ENCODE data around the genes NUDCD3, ZMIZ2 and RAMP3.

DNA sequence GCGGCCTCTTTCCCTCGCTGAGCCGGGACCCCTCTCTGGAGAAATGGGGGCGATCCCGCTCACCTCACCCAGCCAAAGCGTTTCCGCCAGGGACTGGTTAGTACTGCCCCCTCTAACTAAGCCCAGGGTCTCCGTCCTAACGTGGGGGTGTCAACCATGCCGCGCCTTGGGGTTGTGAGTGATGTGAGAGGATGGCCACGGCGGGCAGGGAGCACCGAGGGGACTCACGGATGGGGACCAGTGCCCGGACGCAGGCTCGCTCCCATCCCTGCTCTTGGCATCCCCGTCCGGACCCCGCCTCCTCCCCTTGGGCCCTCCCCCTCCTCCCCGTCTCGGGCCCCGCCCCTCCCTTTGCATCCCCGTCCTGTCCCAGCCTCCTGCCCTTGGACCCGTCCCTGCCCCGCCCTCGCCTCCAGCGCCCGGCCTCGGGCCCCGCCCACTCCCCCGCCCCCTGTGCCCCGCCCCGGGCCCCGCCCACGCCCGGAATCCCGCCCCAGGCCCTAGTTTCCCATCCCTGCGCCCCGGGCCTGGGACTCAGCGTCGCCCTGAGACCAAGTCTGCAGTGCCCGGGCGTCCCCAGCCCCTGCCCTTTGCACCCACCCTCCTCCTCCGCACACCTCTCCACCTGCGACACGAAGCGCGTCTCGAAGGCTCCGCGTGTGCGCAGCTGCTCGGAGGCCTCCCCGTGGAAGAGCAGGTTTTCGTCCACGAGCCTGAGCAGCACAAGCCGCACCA, 4.9 kb upstream of the MYL7 start:
- RRBS: 40% methylated on average over 22 of the region's 59 CpGs

- RRBS: no CpG with 5 or more reads among the region's 8 CpGs
These were observed 12.6 kb downstream of the YKT6 start for GRCh38 chr7:44213153-44214074.

- RRBS: no CpG with 5 or more reads among the region's 16 CpGs
These were observed 17.4 kb downstream of the YKT6 start for GRCh38 chr7:44218107-44218714.

GRCh38 chr7:44322611-44323184, 2.7 kb downstream of the CAMK2B start:
- RRBS: no CpG with 5 or more reads among the region's 11 CpGs

DNA sequence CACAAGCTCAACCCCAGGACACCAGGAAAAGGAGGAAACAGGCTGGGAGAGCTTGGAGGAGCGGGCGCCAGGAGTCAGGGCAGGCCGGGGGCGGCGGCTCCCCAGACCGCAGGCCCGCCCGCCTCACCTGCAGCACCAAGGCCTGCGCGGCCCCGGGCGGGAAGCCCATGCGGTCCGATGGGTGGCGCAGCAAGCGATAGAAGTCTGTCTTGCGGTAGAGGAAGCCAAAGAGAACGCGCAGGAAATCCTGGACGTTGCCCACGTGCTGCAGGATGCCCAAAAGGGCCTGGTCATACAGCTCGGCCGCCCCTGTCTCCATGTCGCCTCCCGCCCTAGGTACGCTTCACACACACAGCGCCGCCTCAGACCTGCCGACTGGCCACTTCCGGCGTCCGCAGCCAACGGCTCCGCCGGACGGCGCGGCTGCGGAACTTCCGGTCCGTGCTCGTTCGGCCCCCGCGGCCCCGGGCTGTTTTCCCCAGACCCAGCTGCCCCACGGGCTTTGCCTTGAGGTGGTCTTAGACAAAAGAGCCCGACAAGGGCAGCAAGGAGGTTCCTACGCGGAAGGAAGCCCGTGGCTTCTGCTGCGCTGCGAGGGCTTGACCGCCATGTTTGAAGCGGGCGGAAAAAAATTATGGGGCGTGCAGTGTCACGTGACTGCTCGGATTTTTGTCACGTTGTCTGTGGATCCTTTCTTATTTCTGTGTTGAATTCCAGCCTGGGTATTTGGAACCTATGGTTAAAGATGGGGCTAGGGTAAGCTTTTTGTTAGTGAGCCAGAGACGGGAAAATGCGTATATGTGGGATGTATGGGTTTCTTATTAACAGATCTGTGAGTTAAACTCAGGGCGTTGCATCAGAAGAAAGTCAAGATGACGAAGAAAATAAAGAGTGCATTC, at the start of gene NUDCD3:
TSS of gene NUDCD3 (minus strand) at position 377 of the 899 bp plus-strand sequence.
- RRBS: 1% methylated on average over 9 of the region's 64 CpGs

GRCh38 chr7:44534080-44534651, 7.0 kb downstream of the NPC1L1 start:
- RRBS: no CpG with 5 or more reads among the region's 11 CpGs

DNA sequence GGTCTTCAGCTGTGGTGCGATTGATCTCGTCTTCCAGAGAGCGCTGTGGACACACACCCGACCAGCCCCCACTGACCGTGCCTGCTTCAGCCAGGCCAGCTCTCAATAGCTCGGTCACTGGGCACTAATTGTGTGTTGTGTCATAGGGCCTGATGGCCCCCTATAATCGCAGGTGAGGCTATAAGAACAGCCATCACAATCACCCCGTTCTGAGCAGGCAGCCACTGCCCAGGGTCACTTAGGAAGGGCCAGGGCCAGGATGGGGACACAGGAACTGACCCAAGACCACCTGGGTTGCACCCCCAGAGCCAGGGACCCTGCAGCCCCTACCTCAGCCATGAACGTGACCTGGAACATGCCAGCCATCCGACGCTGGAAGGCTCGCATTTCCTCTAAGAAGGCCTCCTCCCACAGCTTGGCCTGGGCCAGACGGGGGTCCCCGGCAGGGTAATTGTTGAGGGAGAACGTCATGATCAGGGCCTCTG, 5.2 kb downstream of the NPC1L1 start:
- RRBS: no CpG with 5 or more reads among the region's 15 CpGs

- RRBS: no CpG with 5 or more reads among the region's 6 CpGs
These were observed 926 bp downstream of the DDX56 start for GRCh38 chr7:44572758-44573206.

DNA sequence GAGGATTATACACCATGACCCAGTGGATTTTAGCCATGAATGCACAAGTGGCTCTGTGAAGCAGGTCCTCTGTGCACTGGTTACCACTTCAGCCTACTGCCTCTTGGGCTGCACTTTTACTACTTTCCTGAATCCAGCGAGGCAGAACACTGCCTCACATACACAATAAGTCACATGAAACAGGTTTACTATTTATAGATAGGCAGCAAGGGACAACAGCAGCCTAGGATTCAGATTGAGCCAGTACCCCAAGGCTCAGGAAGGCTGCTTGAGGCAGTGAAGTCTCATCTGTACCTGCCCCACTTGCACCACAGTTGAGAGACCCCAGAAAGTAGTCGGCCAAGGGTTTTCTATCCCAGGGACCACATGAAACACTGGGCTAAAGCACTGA, 10.4 kb upstream of the OGDH start:
- RRBS: no CpG with 5 or more reads among the region's 2 CpGs

- RRBS: no CpG with 5 or more reads among the region's 3 CpGs
These were observed 27.8 kb downstream of the OGDH start for GRCh38 chr7:44634258-44634581.

DNA sequence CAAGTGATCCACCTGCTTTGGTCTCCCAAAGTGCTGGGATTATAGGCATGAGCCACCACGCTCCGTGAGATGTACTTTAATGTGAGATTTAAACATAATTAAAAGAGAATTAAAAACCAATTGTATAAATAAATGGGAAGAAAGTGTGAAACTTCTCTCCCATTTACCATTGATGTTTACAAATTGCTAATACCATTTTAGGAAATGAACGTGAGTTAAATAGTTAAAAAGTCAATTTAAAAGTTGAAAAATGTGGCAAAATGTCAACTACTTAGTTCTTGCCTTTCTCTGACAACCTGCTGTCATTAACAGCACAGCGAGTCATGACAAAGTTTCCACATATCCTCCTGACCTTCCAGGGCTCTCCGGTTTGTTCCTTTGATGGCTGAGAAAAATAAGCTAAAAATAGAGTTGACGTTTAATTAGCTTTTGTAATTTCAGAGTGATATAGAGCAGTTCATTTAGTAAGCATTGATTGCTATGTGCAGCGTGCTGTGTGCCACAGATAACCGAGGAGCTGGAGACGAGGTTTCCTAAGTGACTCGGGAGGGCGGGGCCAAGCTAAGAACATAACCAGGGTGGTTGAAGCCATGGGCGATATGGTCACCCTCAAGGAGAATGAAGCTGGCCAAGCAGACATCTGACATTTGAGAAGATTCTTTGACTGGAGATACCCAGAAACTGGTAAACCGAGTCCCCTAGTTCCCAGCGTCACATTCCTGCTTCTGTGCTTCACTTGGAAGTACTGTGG, 47.8 kb downstream of the OGDH start:
- RRBS: no CpG with 5 or more reads among the region's 14 CpGs

- RRBS: 1% methylated on average over 47 of the region's 100 CpGs
These were observed at the start of gene ZMIZ2 for GRCh38 chr7:44748004-44749013. ZMIZ2 (plus strand) TSS chr7:44748847.

GRCh38 chr7:44824780-44825876, 22.8 kb downstream of the H2AZ2 start:
- RRBS: no CpG with 5 or more reads among the region's 6 CpGs

- RRBS: no CpG with 5 or more reads among the region's 3 CpGs
These were observed 25.6 kb downstream of the MYO1G start for GRCh38 chr7:44953227-44953609.

GRCh38 chr7:44967321-44967871, 11.4 kb downstream of the MYO1G start:
- RRBS: no CpG with 5 or more reads among the region's 12 CpGs

DNA sequence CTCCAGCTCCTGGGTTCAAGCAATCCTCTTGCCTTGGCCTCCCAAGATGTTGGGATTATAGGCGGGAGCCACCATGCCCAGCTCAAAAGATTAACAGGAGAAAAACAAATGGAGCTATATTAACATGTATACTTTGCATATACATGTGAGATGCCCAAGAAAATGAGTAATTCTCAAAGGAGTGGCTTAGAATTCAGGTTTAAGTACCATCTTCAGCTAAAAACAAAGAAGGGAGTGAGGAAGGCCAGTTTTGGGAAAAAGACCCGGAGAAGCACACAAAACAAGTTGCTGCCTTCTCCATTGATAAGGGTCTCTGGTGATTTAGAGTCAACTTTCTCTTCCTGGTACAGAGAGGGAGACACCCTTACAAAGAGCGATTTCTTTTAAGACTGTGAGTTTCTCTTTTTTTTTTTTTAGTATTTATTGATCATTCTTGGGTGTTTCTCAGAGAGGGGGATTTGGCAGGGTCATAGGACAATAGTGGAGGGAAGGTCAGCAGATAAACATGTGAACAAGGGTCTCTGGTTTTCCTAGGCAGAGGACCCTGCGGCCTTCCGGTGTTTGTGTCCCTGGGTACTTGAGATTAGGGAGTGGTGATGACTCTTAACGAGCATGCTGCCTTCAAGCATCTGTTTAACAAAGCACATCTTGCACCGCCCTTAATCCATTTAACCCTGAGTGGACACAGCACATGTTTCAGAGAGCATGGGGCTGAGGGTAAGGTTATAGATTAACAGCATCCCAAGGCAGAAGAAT, 8.2 kb upstream of the CCM2 start:
- RRBS: no CpG with 5 or more reads among the region's 7 CpGs

DNA sequence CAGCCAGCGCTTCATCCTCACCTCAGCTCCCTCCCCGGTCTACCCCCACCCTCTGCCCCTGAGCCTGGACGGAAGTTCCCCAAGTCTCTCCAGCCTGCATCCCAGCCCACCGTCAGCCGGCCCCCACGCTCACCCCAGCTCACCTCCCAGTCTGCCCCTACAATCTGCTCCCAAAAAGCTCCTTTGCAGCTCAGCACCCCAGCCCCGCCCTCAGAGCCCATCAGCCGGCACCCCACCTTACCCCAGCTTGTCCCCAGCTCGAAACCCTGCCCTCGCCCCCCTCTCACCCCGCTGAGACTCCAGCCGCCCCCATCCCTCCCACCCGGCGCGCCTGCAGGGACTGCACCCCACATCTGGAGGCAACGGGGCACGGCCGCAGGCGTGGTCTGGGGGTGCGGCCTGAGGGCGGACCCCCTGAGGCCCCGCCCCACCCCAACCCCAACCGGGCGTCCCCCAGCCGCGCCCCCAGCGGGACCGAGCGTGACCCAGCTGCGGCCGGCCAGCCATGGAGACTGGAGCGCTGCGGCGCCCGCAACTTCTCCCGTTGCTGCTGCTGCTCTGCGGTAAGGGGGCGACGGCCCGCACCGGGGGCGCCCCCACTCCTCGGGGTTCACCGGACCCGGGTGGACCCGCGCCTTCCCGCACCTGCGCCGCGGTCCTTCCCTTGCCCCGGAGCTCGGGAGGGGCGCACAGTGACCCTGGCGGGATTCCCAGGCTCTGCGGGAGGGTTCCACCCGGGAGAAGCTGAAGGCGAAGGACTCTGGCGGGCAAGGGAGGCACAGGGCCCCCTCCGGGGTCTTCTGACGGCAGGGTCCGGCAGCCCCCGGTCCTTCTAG, at the start of gene RAMP3:
TSS of gene RAMP3 (plus strand) at position 468 of the 836 bp plus-strand sequence.
- RRBS: 53% methylated on average over 35 of the region's 63 CpGs

GRCh38 chr7:45685141-45685872, 111.1 kb downstream of the ADCY1 start:
- RRBS: no CpG with 5 or more reads among the region's 5 CpGs

GRCh38 chr7:45763775-45764307, 109.0 kb downstream of the CCDC201 start:
- RRBS: no CpG with 5 or more reads among the region's 4 CpGs

All from HTR-8/SVneo (cell line).